Anterior vena cava (tissue), 1 donor: Measurements from ENCODE around the genes NPIPA1 and MYH11.

DNA sequence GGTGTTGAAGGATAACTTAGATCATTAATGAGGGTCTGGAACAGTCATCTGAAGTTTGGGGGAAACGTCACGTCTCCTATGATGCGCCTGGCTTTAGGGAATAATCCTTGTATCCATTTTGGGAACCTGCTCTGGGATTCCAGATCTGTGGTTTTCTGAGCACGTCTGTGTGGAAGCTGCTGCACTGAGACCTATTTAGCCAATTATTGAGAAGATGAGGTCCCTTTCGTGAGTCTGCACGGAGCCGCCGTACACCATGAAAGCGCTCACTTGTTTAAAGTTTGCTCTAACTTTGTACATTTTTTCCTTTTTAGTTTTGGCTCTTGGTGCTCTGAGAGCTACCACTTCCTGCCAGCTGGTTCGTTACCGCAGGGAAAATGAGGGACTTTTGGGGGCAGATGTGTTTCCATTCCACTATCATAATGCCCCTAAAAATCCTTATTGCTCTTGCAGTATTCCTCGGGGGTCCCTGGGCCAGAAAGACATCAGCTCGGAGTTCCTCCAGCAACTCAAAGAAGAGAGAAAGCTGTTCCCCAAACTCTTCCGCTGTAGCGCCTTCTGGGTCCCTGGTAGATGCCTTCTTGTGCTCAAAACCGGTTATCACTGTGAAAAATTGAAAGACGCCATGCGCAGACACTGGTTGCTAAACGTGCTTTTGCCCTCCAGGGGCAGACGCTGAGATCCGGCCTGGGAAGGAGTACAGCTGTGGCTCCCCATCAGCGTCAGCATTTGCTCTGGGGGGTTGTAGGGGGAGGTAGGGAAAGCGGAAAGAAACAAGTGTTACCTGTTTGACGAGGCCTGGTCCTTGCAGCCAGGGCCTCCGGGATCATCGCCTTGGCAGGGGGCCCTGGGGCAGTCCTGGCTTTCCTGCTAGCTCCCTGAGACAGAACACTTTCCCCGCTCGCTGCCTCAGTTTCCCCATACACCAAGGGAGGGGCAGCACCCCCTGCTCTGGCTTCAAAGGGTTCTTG, 238.1 kb downstream of the MRTFB start:
- PRO-cap, result no peak

GRCh38 chr16:14345413-14345716, 274.2 kb downstream of the MRTFB start:
- PRO-cap, result no peak

GRCh38 chr16:14487611-14488083, 142.4 kb downstream of the PARN start:
- PRO-cap, result no peak

DNA sequence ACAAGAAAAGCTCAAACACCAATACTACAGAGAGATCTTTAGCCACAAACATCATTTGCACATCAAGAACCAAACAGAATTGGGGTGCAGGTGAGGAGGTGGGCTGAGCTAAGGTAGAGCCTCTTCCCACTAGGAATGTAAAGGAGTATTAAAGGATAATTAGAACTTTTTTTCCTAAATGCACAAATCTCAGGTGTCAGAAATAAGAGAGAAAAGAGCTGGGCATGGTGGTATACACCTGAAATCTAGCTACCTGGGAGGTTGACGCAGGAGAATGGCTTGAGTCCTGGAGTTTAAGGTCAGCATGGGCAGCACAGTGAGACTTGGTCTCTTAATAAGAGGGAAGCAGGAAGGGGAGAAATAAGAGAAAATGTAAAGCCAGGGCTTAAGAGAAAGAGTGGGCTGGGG, 107.9 kb downstream of the PARN start:
- PRO-cap, result no peak

DNA sequence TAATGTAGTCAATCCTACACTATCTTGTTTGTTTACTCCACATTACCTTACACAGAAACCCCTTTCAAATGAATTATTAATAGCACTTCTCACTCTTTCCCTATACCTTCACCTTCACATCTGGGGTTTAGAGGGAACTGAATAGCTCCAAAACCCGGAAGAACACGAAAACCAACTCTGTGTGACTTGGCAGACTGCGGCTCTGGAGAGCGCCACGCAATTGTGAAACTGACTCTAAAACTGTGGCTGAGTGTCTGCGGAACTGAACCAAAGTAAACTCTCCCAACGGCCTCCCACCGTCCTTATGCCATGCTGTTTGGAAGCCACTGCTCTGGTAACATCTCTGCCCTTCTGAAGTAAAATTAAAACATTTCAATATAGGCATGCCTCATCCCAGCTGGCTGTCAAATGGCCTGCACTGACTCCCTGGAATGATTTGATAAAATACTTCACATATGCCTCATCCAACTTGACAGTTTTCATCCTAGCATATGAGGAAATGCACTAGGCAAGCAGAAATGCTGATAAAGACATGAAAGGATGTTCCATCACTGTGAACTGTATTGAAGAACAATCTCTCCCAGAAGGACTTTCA, 70.3 kb downstream of the PARN start:
- PRO-cap, result no peak

DNA sequence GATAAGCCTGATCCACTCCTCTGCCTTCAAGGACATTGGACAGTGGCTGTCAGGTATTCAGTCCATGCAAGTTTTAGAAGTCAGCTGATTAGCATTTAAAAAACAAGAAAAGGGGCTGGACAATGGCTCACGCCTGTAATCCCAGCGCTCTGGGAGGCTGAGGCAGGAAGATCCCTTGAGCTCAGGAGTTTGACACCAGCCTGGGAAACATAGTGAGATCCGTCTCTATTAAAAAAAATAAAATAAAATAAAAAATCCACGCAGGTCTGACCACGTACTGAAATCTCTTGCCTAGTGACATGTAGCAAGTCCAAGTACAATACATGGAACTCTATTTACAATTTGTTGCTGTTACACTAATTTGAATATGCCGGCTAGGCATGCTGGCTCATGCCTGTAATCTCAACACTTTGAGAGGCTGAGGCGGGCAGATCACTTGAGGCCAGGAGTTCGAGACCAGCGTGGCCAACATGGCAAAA, 20.2 kb downstream of the PARN start:
- PRO-cap, result no peak

DNA sequence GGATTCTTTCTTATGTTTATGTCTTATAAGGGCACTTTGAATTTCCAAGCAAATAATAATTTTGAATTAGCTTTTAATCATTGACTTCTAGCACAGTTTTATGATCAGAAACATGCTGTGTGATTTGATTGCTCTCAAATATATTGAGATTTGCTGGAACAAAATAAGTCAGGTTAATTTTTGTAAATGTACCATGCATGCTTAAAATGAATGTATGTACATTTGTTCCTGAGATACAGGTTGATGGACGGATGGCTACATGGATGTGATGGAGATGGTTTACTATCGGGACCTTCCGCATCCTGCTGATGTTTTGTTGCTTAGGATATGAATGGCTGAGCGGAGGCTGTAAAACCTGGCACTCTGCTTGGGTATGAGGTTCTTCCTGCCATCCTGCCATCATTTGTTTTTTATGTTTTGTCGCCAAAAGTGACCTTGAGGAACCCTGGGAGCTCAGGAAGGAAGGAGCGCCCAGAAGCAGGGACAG, at the start of gene NPIPA1:
Gene NPIPA1, plus strand, starts transcription at position 309 of the 487 bp plus-strand sequence.
- PRO-cap, result no peak

DNA sequence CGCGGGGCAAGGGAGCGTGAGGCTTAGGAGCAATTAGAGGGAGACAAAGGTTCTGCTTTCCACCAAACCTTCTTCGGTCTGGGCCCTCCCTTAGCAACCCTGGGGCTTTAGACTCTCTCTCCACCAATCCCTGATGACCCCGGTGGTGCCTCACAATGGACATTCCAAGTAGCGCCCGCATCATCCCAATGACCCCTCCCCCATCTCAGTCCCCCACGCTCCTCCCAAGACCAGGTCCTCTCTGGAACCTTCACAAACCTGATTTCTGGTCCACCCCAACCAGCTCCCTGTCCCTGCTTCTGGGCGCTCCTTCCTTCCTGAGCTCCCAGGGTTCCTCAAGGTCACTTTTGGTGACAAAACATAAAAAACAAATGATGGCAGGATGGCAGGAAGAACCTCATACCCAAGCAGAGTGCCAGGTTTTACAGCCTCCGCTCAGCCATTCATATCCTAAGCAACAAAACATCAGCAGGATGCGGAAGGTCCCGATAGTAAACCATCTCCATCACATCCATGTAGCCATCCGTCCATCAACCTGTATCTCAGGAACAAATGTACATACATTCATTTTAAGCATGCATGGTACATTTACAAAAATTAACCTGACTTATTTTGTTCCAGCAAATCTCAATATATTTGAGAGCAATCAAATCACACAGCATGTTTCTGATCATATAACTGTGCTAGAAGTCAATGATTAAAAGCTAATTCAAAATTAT, 29.1 kb upstream of the RRN3 start:
- PRO-cap, result no peak

DNA sequence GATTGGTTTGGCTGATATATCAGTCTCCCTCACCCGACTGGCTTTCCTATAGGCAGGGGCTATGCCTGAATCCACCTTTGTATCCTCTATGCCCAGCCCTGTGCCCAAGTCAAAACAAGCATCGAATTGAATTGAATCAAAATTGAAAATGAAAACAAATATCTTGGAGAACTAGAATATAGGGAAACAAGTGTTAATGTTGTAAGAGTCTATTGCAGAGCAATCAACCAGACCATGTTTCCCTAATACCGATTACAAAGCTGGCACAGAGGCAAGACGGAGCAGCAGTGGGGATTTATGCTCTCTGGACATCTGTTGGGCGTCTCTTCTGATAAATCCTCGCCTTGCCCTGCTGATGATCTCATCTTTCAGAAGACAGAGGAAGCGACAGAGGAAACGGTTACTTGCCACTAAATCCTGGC, 112.3 kb upstream of the RRN3 start:
- PRO-cap, result no peak

GRCh38 chr16:15775966-15776671, 80.7 kb downstream of the MYH11 start:
- PRO-cap, result no peak

DNA sequence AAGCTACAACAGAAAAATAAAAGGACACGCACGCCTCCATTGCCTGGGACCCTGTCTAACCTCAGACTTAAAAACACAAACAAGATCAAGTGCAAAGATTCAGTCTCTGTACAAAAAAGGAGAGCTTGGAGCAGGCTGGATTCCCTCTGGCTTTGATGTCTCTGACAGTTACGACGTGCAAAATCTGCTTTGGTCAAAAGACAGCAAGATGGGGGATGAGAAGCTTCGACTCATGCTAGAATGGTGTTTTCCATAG, 9.3 kb downstream of the MYH11 start:
- PRO-cap, result no peak

DNA sequence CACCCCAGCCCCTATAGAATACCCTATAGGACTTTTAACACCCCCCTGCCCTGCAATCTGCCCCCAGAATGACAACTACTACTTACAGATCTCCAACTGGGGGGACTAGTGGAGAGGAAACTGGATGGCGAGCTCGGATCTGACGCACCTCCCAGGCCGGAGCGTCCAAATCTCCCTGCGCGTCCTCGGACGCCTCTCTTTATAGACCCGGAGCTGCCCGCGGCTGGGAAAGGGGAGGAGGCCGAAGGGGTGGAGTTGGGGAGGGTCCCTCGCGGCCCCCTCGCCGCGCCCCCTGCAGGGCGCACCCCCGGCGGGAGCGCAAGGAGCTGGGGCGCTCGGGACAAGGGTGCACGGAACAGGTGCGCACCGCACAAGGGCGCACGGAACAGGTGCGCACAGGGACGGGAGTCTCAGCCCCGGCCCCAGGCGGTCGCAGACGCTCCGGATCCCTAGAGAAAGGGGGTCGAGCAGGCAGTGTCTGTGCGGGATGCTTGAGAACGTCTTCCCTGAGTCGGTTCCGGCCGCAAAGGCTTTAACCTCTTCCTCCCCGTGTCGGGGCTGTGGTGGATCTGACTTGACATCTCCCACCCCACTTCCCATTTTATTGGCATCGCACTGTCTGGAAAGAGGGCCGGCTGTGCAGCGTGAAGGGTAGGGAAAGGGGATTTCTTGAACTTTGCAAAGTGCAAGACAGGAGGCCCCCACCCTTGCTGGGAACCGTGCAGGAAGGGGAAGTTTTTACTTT, at the start of gene MYH11:
Gene MYH11, minus strand, starts transcription at position 174 of the 745 bp plus-strand sequence.
- PRO-cap, result bidirectional peak, plus-strand start at position 321 of the sequence, minus-strand start at position 173 of the sequence

DNA sequence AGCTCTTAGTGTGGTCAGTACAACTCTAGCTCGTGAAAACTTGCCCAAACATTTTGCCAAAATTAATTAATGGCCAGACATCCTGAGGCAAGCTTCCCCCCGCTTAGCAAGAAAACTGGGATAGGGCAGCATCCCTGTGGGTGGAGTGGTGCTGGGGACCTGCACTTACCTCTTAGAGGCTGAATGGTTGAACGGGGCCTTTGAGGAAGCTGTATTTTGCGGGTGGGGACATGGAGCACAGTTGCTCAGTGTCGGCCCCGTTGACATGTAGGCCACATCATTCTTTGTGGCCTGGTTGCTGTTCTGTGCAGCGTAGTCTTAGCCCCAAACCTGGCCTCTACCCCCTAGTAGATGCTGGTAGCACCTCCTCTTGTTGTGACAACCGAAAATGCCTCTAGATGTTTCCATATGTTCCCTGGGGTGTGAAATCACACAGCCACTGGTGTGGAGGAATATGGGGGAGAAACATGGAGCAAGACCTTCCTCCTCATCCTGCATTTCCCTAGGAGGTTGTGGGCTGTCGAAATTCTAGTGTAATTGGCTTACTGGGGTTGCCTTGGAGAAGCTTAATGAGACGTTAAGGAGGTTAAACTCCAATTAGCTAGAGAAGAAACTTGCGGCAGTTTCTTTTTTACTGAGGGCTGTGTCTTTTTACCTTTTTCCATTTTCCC, 9.3 kb downstream of the ABCC1 start:
- PRO-cap, result no peak

DNA sequence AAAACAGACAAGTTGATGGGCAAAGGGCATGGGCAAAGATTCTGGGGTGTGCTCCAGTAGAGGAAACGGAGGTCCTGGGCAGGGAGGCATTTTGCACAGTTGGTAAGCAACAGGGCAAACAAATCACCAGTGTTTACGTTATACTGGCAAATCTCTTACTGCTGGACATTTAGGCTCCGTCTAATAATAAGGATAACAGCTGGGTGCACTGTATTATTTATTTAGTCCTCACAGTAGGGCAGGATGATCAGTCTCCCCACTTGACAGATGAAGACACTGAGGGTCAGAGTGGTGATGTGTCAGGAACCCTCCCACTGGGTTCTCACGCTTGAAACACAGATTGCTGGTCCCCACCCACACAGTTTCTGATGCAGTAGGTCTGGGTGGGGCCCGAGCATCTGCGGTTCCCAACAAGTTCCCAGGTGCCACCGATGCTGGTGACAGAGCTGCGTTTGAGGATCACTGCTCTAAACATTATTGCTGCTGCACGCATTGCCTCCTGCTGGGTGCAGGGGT, 75.7 kb downstream of the ABCC1 start:
- PRO-cap, result no peak

GRCh38 chr16:16028239-16028857, 78.9 kb downstream of the ABCC1 start:
- PRO-cap, result no peak

- PRO-cap, result no peak
These were observed 114.3 kb downstream of the ABCC1 start for GRCh38 chr16:16063634-16064123.

GRCh38 chr16:16103737-16104332, 119.5 kb downstream of the ABCC6 start:
- PRO-cap, result no peak

DNA sequence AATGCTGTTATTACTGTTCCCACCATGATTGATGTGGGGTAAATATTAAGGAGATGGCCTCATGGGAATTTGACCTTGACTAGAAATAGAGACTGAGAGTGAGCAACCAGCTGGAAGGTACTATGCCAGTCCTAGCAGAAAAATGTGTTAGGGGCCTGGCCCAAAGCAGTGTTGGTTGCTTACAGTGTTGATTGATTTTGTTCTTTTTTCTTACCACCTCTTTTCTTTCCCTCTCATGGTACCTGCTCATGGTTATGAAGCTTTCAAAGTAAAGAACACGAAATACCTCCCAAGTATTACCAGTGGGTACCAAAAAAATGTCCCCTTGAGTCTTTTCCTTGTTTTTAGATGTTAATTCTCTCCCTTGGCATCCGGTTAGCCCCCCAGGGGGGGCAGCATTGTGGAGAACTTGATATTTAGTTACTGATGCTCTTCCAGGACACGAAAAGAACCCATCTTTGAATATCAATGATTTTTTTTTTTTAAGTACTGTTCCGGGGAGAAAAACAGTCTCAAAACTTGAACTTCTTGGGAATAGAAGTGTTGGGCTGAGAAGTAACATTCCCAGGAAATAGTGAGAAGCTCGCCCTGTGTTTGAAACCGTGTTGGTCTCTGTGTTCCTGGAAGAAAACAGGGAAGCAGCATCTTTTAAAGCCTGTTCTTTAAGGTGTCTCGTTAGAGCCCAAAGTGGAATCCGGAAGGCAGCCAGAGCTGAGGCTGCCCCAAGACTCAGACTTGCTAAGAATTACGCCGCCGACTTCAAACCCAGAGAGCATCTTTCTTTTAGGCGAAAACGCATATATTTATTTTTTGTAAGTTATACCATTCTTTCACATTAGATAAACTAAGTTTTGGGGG, 80.9 kb downstream of the ABCC6 start:
- PRO-cap, result no peak

- PRO-cap, result no peak
These were observed 31.6 kb downstream of the ABCC6 start for GRCh38 chr16:16191571-16192238.

- PRO-cap, result no peak
These were observed 322.6 kb downstream of the XYLT1 start for GRCh38 chr16:17147989-17148696.